Sigmoid colon (tissue), 4 donors: Measurements from ENCODE around the genes CCZ1, ANKRD61, CYTH3 and ZNF853.

DNA sequence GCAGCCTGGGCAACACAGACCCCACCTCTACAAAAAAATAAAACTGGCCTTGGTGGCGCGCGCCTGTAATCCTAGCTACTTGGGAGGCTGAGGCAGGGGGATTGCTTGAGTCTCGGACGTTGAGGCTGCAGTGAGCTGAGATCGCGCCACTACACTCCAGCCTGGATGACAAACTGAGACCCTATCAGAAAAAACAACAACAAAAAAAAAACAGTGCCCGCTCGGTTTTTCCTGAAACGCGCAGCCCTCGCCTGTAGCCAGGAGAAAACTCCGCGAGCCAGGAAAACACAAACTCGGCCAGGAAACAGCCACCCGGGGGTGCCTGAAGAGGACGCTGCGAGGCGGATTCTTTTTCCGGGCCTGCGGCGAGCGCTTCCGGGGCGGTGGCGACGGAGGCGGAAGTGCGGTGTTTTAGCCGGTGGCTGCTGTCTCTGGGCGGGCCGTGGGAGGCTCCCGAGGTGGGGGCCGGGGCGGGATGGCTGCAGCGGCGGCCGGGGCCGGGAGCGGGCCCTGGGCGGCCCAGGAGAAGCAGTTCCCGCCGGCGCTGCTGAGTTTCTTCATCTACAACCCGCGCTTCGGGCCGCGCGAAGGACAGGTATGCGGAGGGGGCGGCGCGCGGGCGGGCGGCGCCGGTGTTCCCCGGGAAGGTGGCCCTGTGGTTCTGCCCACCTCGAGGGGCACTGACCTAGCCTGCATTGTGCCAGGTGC lies at the start of gene CCZ1:
CCZ1 (plus strand) TSS at position 409 of the 708 bp plus-strand sequence.
- PRO-cap, result no peak
- RAMPAGE, long total RNA, 4 experiments, result no peak in any of the 4 experiments

GRCh38 chr7:6031043-6031672 lies at the start of gene ANKRD61:
Gene ANKRD61 (plus strand): TSS chr7:6031376.
- PRO-cap, result no peak
- RAMPAGE, long total RNA, 4 experiments, result no peak in any of the 4 experiments

- PRO-cap, result no peak
- RAMPAGE, long total RNA, 4 experiments, result no peak in any of the 4 experiments
Measured at GRCh38 chr7:6170581-6171099, 65.9 kb downstream of the USP42 start.

DNA sequence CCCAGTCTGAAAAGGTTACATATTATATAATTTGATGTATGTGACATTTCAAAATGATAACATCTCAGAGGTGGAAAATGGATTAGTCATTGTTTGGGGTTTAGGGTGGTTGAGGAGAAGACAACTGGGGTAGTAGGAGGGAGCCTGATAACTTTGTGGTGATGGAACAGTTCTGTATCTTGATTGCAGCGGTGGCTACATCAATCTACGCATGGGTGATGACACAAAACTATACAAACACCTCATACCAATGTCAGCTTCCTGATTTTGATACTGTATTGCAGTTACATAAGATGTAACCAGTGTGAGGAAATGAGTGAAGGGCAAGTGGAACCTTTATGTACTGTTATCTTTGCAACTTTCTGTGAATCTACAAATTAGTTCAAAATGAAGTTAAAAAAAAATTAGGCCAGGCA lies 51.1 kb downstream of the CYTH3 start:
- PRO-cap, result no peak
- RAMPAGE, long total RNA, 4 experiments, result no peak in any of the 4 experiments

DNA sequence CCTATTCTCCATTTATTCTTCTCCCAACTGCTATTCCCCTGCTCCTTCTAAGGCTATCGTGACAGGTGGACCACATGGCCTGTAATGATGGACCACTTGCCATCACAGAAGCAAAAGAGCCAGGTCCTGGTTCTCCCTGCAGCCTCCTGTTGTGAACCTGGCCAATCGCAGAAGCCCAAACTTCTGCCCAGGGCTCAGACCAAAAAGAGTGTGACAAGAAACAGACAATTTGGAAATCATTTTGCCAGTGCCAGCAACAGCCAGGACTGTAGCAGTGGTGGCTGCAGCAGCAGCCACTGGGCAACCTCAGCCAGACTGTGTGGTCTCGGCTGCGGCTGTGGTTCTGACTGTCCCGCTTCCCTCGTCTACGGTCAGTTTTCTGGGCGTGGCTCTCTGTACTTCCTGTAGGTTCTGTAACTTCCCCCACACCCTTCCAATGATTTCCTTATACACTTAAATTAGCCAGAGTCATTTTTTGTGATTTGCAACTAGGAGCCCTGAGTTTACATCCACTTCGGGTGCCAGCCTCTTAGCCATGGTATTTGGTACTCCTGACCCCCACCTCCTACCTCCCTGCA lies 40.0 kb downstream of the CYTH3 start:
- PRO-cap, result no peak
- RAMPAGE, long total RNA, 4 experiments, result no peak in any of the 4 experiments

GRCh38 chr7:6269045-6269541 lies 3.3 kb downstream of the CYTH3 start:
- PRO-cap, result no peak
- RAMPAGE, long total RNA, 4 experiments, result no peak in any of the 4 experiments

DNA sequence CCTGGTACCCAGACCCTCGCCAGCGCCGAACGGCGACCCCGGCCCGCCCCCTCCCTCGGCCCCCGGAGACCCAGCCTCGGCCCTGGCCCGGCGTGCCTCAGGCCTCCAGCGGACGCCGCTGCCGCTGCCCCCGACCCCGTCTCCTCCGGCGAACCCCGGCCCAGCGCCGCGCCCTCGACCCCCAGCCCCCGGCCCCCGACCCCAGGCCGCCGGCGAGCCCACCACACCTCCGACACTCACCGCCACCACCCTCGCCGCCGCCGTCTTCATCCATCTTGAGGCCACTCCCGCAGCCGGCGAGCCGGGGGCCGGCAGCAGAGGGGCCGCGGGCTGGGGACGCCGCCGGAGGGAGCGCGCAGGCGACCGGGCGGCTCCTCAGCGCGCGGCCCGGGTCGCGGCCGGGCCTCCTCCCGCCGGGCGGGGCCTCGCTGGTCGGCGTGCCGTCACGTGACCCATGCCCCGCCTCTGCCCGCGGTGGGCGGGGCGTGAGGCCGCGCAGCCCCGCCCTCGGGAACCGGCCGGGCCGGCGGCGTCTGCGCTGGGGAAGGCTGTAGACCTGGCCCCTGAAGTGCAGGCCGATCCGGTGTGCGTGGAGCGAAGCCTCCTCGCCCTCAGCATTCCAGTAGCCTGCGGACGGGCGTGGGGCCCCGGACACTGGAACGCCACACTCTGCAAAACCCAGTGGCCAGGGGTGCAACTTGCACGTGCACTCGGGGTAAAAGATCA lies at the start of gene CYTH3:
CYTH3 (minus strand) TSS at position 391 of the 726 bp plus-strand sequence.
- PRO-cap, result bidirectional peak, plus-strand start at position 526 of the sequence, minus-strand start at position 389 of the sequence
- RAMPAGE, long total RNA, 4 experiments, result no peak in any of the 4 experiments

DNA sequence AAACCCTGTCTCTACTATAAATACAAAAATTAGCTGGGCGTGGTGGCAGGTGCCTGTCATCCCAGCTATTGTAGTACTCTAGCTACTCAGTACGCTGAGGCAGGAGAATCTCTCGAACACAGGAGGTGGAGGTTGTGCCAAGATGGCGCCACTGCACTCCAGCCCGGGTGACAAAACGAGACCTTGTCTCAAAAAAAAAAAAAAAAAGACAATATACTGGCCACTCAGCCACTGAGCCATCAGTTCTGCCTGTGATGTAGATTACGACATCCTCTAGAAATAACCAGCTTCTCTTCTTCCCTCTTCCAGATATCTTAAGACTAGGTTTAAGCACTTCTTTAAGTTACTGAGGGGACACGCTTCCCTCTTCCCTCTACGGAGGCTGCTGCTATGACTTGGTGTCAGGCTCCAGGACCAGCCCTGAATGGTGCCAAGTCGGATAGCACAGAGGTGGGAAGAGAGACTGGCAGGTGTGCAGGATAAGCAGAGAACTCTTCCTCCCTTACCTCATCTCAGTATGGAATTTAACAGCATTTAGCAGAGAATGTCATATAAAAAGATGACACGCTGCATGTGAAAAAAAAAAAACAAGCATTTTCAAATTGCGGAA lies 14.0 kb downstream of the DAGLB start:
- PRO-cap, result no peak
- RAMPAGE, long total RNA, 4 experiments, result no peak in any of the 4 experiments

DNA sequence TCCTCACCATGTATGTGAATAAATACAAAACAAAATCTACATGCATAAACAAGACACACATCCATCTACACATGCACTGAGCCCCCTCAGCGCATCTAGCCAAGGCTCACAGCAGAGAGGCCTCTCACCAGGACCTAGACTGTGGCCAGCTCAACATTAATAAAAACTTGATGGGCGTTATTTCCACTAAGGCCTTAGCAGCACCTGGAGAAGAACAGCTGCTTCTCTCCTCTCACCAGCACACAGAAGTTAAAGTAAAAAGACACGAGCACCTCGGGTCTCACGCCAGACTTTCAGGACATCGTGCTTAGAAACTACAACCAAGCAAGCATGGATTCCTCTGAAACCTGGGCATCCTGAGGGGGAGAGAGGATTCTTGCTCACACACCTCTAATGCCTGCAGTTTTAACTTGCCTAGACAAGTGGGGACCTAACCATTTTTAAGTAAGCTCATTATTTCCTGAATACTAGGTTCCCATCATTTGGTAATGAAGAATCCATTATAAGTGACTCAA lies 11.8 kb downstream of the KDELR2 start:
- PRO-cap, result no peak
- RAMPAGE, long total RNA, 4 experiments, result no peak in any of the 4 experiments

DNA sequence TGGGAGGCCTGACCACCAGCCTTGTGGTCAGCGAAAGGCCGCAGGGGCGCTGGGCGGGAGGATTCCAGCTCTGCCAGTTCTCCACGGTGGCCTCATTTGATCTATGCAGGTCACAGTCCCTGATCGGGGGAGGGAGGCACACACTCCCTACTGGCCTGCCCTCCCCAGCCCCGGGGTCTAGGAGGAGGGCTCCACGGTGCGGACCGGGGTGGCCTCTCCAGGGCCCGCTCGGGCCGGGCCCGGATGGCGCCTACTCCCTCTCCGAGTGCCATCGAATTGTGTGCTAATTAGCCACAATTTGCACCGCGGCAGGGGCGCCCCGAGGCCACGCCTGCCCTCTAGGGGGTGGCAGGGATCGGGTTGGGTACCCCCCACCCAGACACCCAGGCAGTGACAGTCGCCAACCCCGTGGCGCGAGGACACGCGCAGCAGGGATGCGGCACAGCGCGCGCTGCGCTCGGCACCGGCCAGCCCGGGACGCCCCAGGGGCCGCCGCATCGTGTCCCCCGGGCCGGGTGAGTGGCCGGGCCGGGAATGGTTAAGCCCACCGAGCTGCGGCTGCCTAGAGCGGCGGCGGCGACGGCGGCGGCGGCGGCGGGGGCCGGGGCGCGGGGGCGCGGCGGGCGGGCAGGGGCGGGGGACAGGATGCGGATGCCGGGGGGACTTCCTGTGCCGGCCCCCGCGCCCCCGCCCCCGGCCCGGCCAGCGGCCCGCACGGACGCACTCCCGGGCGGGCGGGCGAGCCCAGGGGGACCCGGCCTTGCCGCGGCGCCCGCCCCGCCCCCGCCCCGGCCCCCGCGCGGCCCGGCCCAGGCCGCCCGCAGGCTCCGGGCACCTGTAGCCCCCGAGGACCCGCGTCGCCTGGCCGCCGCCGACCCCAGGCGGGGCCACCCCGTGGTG lies at the start of gene ZNF853:
ZNF853 (plus strand) TSS at position 690 of the 900 bp plus-strand sequence.
- PRO-cap, result no peak
- RAMPAGE, long total RNA, 4 experiments, result no peak in any of the 4 experiments

DNA sequence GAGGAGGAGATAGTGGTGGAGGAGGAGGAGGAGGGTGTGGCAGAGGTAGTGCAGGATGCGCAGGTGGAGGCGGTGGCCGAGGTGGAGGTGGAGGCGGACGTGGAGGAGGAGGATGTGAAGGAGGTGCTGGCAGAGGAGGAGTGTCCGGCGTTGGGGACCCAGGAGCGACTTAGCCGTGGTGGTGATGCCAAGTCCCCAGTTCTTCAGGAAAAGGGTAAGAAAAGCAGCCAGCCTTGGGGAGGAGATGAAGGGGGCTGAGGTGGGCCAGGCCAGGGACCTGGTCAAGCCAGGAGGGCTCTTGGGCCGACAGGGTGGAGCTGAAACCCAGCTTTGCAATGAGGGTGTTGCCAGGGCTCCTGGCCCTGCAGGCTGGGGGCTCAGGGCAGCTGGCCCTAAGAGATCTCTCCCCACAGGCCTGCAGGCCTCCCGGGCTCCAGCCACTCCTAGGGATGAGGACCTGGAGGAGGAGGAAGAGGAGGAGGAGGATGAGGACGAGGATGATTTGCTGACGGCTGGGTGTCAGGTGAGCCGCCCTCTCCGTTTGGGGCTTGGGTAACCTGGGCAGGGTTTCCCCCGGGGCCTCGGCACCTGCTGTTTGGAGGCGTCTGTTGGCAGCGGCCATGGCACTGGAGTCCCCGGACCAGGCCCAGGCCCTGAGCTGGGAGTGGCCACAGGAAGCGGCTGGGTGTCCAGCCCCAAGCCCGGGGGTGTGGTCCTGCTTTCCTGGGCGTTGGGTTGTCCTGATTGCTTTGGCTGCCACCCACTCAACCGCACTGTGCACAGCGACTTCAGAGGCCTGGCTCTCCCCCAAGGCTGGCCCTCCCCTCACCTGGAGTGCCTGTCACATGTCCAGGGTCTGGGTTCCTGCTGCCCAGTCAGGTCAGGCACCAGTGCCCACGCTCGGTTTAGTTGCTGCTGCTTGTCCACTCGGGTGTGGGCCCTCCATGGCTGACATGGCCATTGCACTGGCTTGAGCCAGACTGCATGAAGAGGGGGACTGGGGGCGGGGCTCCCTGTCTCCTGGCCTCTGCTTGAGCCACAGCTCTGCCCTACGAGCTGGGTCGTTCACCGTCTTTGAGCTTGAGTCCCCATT lies 5.8 kb downstream of the ZNF316 start:
- PRO-cap, result no peak
- RAMPAGE, long total RNA, 4 experiments, result no peak in any of the 4 experiments

DNA sequence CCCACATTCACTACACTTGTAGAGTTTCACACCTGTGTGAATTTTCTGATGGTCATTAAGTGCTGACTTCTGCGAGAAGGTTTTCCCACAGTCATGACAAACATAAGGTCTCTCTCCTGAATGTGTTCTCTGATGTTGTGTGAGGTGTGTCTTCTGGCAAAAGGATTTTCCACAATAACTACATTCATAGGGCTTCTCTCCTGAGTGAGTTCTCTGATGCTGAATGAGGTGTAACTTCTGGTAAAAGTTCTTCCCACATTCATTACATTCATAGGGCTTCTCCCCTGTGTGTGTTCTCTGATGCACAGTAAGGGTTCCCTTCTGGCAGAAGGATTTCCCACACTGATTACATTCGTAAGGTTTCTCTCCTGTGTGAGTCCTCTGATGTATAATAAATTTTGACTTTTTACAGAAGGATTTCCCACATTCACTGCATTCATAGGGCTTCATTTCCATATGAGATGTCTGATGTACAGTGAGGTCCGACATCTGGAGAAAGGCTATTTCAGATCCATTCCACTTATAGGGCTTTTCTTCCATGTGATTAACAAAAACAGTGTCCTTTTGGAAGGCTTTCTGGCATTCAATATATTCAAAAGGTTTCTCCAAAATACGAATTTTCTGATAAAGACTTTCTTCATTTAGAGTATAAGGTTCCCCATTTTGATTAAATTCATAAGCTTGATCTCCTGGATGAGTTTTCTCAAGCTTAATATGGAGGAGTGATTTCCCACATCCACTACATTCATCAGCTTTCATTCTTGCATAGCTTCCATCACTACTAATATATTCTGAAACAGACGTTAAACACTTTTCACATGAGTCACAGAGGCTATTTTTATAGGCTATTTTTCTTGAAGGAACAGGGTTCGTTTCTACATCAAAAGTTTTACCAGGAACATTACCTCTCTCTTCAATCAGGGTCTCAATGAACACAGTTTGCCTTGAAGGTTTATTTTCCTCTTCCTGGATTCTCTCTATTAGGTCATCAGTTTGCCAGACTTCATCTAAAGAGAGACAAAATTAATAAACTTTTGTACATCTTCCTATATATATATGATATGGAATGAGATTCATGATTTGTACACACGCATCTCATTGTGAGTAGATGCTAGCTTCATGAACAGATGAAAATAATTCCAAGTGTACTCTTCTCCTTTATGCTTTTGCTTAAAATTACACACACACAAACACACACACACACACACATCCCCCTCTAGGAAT lies 14.6 kb downstream of the ZNF12 start:
- PRO-cap, result no peak
- RAMPAGE, long total RNA, 4 experiments, result no peak in any of the 4 experiments

DNA sequence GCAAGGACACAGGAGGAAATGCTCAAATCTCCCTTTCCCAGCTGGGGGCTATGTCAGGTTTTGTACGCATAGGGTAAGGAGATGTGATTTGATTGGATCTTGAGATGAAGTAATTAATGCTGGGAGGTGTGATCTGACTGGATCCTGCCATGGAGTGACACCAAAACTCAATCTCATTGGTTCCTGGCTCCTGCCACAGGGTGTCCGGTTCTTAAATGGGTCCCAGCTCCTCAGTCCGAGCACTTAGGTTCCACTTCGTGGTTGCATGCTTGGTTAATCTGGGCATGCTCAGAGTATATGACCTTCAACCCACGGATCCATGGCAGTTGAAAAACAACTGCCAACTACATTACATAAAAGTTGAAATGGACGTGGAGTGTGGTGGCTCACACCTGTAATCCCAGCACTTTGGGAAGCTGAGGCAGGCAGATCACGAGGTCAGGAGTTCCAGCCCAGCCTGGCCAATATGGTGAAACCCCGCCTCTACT lies 3.1 kb upstream of the ZNF12 start:
- PRO-cap, result no peak
- RAMPAGE, long total RNA, 4 experiments, result no peak in any of the 4 experiments

GRCh38 chr7:6990831-6991686 lies 165.0 kb upstream of the CCZ1B start:
- PRO-cap, result no peak
- RAMPAGE, long total RNA, 4 experiments, result no peak in any of the 4 experiments

DNA sequence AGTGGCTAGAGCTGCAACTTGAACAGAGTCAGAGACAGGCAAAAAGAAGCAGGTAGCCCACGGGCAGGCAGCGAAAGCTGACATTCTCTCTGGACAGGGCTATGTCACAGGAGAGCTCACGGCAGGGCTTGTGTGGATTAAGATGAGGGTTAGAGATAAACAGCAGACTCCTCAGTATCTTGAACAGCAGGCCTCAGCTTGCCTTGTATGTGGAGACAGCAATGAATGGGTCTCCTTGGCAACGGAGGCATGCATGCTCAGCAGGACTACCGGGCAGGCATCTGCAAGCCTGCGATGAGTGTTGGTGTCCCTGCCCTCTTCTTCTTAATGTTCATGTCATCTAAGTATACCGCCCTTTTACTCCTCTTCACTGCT lies 82.0 kb upstream of the C1GALT1 start:
- PRO-cap, result no peak
- RAMPAGE, long total RNA, 4 experiments, result no peak in any of the 4 experiments

GRCh38 chr7:7176946-7177426 lies 5.4 kb upstream of the C1GALT1 start:
- PRO-cap, result no peak
- RAMPAGE, long total RNA, 4 experiments, result no peak in any of the 4 experiments

- PRO-cap, result bidirectional peak, plus-strand start at chr7:7182544, minus-strand start at chr7:7182386
- RAMPAGE, long total RNA, 4 experiments, result no peak in any of the 4 experiments
Measured at GRCh38 chr7:7181622-7182461, 502 bp upstream of the C1GALT1 start.

- PRO-cap, result no peak
- RAMPAGE, long total RNA, 4 experiments, result no peak in any of the 4 experiments
Measured at GRCh38 chr7:7201982-7202393, 19.6 kb downstream of the C1GALT1 start.

- PRO-cap, result no peak
- RAMPAGE, long total RNA, 4 experiments, result no peak in any of the 4 experiments
Measured at GRCh38 chr7:7260771-7261281, 78.5 kb downstream of the C1GALT1 start.

DNA sequence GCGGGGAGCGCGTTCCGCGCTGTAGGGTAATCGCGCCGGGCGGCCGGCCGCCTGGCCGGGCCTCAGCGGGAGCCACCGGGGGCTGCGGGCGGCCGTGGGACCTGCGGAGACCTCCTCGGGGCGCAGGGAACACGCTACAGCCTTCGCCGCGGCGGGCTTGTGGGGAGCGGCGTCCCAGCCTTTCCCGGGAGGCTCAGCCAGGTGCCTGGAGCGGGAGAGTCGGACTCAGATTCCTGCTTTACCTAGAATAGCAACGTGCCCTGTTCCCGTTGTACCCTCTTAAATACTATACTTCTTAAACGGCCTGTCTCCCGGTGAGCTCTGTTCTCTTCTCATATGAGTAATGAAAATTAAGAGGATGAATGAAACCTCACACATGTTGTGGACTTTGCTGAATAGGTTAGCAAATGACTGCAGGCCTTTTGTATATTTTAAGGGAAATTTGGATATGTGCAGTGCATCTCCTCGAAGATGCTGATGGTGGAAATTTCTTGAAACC lies 536 bp downstream of the MIOS start:
- PRO-cap, result no peak
- RAMPAGE, long total RNA, 4 experiments, result no peak in any of the 4 experiments